Iris pigment epithelial cell (primary cell): ENCODE data around the gene CHI3L2.

- RRBS = no CpG with 5 or more reads among the region's 3 CpGs
Measured at GRCh38 chr1:110636002-110636508, 29.9 kb upstream of the KCNA2 start.

GRCh38 chr1:110787603-110788259 is 85.2 kb upstream of the CD53 start:
- RRBS = no CpG with 5 or more reads among the region's 4 CpGs

- RRBS = no CpG with 5 or more reads among the region's 6 CpGs
Measured at GRCh38 chr1:110892281-110892805, 19.4 kb downstream of the CD53 start.

GRCh38 chr1:110904669-110905494 is 31.9 kb downstream of the CD53 start:
- RRBS = no CpG with 5 or more reads among the region's 3 CpGs

- RRBS = no CpG with 5 or more reads among the region's 6 CpGs
Measured at GRCh38 chr1:111127734-111128895, 11.8 kb downstream of the DRAM2 start.

GRCh38 chr1:111227292-111227944 is at the start of gene CHI3L2:
CHI3L2 (plus strand) TSS chr1:111227713.
- RRBS = no CpG with 5 or more reads among the region's 5 CpGs

DNA sequence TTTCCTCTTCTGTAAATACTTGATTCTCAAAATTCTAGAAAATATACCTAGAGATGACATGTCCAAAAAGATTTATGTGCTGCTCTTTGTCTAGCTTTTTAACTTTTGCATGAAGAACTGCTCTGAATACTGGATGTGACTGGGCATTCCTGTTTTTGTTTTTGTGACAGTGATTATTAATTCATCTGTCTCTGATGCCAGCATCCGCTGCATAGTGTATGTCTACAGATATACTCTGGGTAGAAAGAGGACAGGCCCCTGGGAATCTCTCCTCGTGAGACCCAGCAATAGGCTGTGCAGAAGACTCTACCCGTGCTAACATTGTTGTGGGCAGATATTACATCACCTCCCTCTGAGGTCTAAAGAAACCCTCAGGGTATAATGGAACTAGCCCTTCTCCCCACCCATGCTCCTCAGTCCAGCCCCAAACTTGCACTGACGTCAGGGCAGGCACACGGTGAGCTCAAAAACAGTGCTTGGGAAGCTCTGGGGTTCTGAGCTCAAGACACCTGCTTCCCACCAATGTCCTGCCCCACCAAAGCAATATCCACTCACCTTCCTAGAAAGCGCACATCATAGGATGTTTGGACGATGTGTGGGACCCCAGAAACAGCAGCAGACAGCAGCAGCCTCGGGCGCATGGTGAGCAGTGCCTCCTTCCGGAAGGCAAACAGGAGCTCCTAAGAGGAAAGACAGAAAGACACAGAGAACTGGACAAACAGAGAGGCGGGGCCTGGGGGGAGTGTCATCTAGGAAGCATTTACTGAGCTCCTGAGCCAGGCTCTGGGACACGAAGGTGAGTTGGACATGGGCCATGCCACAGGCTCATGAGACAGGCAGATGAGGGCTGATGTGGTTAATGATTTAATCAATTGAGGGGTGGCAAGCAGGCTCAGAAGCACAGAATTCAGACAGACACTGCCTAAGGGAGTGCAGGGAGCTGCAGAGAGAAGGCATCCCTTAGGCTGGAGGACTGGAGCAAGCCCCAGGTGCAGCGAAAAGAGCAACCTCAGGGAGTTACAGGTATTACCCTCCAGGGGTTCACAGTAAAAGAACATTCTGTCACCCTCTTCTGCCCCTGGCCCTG is 4.8 kb downstream of the OVGP1 start:
- RRBS = no CpG with 5 or more reads among the region's 13 CpGs

- RRBS = no CpG with 5 or more reads among the region's 4 CpGs
Measured at GRCh38 chr1:111470858-111471630, 2.7 kb upstream of the C1orf162 start.

- RRBS = no CpG with 5 or more reads among the region's 5 CpGs
Measured at GRCh38 chr1:111654554-111655326, 35.2 kb downstream of the RAP1A start.

- RRBS = no CpG with 5 or more reads among the region's 14 CpGs
Measured at GRCh38 chr1:111733225-111734329, 5.6 kb downstream of the INKA2 start.

GRCh38 chr1:111887241-111887705 is 102.2 kb downstream of the KCND3 start:
- RRBS = no CpG with 5 or more reads among the region's 3 CpGs

- RRBS = 5% methylated on average over 4 of the region's 7 CpGs
Measured at GRCh38 chr1:111991351-111991742, 1.9 kb upstream of the KCND3 start.

GRCh38 chr1:112396758-112397722 is 1.0 kb downstream of the CTTNBP2NL start:
- RRBS = no CpG with 5 or more reads among the region's 11 CpGs

DNA sequence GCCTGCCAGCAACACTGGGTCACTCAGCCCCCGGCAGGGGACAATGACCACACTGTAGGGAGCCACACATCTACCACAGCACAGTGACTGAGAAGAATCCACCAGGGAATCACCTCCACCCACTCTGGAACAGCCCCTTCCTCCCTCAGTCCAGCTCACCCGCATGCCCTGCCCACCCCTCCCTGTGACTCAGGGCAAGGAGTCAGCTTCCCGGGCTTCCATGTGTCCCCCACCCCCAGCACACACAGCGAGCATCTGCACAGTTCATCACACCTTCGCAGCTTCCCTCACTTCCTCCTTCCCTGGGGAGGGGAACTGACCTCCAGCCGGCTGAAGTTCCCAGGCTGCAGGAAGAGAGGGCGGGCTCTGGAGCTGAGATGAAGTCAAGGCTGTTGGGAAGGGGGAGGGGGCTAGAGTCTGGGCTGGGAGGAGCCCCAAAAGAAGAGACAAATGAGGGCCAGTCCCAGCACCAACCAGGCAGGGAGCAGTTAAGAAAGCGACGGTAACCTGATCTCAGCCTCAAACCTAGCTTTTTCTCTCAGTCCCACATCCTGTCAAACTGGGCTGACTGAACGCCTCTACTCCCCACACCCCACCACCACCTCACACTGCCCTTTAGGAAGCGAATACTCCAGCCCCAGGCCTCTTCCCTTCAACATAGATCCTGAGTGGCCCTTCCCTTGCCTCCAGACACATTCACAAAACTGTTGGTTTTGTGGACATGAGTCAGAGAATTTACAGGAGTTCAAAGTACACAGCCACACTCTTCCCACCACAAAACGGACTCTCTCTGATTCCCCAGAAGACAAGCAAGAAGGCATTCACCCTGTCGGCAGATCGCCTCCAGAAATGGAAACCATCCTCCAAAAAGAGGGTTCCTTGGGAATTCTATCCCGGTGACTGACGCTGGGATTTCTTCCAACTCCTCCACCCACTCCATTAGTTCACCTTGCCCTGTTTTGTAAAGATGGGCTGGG is 1.9 kb downstream of the RHOC start:
- RRBS = no CpG with 5 or more reads among the region's 16 CpGs

GRCh38 chr1:112794135-112794396 is 75.4 kb downstream of the TAFA3 start:
- RRBS = 94% methylated on average over 4 of the region's 6 CpGs

DNA sequence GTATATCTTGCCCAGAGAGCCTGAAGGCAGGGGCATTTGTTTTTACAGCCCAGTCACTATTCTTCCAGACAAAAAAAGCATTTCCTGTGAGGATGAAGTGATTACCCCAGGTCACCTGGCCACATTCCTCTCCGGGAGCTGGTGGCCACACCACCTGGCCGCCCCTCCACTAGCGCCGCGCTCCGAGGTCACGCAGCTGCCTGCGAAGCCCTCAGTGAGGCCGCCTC is 106.7 kb downstream of the SLC16A1 start:
- RRBS = no CpG with 5 or more reads among the region's 9 CpGs

DNA sequence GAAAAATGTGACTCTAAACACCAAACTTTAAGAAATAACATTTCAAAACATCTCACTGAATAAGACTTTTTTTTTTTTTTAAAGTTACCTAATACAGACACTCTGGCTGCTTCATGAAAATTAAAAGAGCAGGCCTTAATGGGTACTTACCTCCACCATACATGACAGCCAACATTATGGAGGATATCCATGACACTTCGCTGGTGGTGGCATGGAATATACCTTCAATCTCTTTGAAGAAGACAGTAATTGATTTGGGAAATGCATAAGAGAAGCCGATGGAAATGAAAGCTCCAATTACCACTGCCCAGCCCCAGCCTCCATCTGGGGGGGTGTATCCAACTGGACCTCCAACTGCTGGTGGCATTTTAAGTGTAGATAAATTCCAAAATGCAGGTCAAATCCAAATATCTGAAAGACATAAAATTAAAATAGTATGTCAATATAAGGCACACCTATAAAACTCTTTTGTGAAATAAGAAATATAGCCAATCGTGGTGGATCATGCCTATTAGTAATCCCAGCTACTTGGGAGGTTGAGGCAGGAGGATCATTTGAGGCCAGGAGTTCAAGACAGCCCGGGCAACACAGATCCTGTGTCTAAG is 27.0 kb downstream of the SLC16A1 start:
- RRBS = no CpG with 5 or more reads among the region's 4 CpGs

DNA sequence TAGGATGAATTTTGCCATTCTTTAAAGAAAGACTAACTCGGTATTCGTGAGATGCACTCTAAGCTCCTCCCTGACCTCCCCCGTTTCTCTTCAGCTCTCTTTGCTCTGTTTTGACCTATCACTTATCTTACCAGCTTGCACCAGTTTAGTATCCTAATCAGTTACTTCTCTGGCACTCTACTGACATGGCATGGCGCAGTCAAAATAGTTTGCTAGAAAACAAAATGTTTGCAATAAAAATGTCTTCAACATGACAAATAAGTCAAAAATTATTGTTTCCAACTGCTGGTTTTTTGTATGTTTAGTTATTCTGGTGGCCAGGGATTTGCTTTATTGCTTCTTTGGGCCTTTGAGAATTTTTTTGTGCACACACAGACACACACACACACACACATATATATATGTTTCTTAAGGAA is 8.4 kb upstream of the SLC16A1 start:
- RRBS = no CpG with 5 or more reads among the region's 4 CpGs

DNA sequence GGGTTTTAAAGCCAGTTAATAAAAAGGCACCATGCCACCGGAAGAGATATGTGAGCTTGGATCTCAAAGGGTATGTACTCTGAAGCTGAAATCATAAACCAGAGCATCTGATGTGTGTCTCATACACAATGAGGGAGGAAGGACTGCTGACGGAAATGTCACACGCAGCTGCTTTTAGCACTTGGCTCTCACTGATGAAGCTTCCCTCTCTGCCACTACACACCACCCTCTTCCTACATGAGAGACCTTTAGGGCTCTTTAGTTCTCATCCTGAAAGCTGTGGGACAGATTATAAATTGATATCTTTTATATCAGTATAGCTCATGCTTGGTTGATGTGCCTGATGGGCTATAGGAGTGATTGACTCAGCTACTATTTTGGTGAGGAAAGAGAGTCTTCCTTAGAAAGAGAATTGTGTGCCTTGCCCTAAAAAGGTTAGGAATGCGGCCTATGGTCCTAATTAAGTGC is 27.2 kb upstream of the SLC16A1 start:
- RRBS = no CpG with 5 or more reads among the region's 4 CpGs

DNA sequence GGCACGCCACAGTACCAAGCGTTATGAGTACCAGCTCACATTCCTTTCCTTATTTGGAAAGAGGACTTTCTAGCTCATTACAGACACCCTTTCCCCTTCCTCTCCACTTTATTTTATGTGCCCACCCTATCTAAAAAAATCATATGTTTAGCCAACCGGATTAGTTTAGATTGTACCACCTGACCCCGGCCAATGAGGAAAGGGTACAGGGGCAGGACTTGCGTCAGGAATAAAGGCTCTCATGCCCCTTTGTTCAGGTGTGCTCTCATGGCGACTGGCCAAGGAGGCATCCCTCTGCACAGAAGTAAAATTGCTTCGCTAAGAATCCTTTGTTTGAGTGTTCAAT is 129.4 kb downstream of the LRIG2 start:
- RRBS = no CpG with 5 or more reads among the region's 7 CpGs